Mesenchymal stem cell of adipose (primary cell): ENCODE data around the gene METTL22.

GRCh38 chr16:4886878-4887359, 39.6 kb downstream of the UBN1 start:
- CAGE, long polyA plus RNA = no peak

DNA sequence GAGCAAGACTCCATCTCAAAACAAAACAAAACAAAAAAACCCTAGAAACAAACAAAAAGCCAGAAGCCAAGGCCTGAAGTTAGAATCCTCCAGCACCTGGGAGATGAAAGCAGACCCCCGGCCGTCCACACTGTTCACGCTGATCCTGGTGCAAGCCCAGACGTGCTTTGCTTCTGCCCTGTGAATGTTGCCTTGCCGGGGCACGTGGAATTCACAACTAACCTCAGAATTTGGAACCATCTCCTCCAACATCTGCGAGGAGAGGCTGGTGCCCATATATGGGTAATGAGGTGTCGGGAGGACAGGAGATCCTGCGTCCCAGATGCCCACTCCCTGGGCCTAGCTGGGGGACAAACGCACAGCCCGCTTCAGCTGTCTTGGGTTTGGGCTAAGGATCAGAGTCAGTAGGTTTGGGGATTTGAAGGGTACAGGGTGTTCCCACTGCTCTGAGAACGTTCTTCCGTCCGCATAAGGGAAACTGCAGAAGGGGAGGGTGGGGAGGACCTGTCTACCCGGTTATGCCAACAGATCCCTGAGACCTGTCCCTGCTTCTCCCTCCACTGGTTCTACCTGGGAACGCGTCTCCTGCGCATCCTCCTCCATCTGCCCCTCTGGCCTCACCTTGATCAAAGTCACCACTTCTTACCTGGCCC, 14.2 kb downstream of the PPL start:
- CAGE, long polyA plus RNA = no peak

DNA sequence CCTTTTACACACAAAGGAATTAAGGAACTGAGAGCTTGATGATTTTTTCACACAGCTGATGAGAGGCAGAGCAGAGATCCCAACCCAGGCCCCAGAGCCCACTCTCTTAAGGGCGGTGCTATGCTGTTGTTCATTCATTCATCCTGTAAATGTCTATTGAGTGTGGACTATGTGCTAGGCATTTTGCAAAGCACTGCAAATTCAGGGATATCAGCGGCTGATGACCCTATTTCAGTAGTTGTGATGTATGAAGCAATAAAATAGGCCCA, 18.0 kb downstream of the SEC14L5 start:
- CAGE, long polyA plus RNA = no peak

DNA sequence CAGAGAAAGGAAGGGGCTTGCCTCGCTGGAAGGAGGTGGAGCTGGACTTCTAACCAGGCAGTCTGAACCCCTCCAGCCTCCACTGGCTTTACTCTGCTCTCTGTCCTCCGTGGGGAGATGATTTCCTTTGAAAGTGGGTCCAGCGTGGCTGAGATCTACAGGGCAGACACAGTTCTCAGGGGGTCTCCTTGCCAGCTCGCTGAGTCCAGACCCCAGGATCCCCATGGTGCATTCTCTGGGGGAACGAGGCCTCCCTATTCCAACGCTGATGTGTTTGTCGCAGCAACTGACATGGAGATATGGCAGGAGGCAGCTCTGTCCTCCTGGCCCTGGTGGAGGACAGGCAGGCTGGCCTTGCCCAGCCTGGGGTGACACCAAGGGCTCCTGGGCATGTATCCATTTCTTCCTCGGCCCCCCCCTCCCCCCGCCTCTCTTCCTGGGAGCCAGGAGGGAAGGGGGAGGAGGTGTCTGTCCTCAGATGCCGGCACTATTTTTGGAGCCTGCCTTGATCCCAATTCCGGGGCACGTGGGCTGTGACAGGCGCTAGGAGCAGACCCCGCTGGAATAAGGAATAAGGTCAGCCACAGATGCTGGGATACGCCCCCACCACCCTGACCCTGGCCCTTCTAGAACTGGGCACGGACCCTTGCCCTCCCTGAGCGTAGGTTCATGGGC, 23.8 kb downstream of the SEC14L5 start:
- CAGE, long polyA plus RNA = no peak

DNA sequence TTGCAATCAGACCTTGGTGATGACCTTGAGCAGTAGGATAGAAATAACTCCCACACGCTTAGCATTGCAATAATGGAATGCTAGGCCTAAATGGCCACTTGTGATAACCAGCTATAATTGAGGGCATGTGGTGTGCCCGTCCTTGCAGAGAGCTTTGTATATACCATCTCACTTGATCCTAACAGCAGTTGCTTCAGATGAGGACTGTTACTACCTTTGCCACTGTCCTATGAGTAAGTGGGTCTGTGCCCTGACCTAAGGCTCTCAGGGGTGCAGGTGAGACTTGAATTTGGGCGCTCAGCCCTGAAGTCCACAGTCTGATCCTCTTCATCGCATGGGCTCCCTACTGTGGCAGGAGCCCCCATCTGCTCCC, 30.8 kb downstream of the NAGPA start:
- CAGE, long polyA plus RNA = no peak

DNA sequence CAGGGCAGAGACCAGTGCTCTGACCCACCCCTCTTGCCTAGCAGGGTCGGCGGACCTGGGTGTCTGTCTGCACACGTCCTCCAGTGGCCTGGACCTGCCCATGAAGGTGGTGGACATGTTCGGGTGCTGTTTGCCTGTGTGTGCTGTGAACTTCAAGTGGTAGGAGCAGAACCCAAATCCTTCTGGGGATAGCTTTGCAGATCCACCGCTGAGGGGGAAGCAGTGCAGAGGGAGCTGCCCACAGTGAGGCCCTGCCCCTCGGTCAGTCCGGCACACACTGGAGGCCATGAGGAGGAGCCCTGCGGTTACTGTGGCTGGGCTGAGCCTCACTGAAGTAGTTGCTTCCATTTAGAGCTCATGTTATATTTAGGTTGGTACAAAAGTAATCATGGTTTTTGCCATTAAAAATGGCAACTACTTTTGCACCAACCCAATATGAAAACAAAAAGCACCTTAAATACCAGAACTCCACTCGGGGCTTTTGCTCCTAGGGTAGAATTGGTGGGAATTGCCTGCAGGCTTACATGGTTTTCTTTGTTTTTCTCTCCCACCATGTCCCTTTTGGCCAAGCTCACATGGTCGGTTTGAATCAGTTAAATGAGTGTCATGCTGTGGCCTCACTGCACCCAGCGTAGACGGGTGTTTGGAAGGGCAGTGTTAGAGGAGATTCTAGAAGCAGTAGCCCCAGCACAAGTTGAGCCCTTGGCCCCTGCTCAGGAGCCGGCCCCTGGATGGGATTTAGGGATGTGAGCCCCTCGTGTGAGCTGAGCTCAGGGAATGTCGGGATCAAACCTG, 11.1 kb downstream of the ALG1 start:
- CAGE, long polyA plus RNA = no peak

DNA sequence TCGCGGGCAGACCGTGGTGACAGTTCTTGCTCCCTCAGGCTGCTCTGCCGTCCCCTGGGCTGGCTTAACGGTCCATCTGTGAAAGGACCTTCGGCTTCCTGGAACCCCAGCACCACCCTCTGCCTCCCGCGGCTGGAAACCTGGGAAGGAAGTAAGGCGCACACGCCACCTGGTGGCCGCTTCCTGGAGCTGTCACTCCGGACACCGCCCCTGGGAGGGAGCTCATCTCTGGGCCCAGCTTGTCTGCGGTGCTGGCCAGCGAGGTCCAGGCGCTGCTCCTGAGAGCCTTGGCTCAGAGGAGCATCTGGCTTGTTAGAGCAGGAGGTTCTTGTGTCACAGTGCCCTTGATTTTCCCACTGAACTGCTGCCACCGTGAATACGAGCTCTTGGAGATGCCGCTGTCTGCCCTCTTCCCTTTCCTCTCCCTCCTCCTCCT, 402.7 kb upstream of the RBFOX1 start:
- CAGE, long polyA plus RNA = no peak

DNA sequence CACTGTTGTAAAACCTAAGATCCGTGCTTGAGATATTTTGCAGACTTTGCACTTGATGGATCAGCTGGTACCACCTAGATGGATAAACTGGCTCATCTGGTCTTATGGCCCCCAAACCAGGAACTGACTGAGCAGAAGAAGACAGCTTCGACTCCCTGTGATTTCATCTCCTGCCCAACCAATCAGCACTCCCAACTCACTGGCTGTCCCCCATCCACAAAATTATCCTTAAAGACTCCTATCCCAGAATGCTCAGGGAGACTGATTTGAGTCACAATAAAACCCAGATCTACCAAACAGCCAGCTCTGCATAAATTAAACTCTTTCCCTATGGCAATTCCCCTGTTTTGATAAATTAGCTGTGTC, 477.2 kb downstream of the TMEM114 start:
- CAGE, long polyA plus RNA = no peak

DNA sequence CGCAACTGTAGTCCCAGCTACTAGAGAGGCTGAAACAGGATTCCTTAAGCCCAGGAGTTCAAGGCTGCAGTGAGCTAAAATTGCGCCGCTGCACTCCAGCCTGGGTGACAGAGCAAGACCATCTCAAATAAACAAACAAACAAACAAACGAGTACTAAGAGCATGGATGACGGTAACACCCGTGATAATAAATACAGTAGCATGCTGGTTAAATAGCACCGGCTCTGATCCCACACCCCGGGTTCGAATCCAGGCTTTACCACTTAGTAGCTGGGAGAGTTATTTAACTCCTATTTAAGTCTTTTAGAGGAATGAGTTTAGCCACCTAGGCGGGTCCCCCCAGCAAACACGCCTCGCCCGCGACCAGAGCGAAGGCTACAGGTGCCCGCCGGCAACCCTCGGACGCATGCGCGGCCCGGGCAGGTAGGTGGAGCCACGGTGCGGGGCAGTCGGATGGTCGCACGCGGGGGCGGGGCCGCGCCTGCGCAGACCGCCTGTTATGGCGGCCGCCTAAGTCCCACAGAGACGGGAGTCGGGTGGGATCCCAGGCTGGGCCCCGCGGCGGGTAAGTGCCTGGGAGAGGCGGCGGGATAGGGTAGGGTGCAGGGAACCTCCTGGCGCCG, at the start of gene METTL22:
METTL22 (plus strand) TSS at position 488 of the 623 bp plus-strand sequence.
- CAGE, long polyA plus RNA = no peak

DNA sequence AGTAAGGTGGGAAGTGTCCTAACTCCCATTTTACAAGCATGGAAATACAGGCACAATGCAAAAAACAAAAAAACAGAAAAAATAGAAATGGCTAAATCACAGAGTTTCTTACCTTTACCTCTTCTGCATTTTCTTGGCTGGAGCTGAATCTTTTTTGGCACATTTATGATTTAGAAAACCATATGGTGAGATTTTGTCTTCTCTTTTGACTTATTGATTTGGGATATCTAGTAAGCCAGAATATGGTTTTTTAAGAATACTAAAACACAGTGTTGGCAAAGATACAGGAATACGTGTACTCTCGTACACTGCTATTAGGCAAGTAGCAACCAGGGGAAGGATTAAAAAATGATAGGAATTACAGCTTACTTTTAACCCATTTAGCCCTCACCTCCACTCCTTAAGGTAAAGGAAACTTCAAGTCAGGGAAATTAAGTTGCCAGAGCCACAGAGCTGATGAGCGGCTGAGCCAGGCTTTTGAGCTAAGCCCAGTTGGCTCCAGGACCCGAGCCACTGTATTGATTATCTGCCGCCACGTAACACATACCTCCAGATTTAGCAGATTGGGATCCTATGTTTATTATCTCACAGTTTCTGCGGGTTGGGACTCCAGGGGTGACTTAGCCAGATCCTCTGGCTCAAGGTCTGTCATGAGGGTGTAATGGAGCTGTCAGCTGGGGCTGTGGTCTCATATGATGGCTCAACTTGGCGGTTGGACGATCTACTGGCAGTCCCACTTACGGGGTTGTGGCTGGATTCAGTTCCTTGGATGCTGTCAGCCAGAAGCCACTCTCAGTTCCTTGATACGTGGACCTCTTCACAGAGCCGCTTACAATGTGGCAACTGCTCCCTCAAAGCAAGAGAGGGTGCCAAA, 57.5 kb downstream of the TMEM186 start:
- CAGE, long polyA plus RNA = no peak

DNA sequence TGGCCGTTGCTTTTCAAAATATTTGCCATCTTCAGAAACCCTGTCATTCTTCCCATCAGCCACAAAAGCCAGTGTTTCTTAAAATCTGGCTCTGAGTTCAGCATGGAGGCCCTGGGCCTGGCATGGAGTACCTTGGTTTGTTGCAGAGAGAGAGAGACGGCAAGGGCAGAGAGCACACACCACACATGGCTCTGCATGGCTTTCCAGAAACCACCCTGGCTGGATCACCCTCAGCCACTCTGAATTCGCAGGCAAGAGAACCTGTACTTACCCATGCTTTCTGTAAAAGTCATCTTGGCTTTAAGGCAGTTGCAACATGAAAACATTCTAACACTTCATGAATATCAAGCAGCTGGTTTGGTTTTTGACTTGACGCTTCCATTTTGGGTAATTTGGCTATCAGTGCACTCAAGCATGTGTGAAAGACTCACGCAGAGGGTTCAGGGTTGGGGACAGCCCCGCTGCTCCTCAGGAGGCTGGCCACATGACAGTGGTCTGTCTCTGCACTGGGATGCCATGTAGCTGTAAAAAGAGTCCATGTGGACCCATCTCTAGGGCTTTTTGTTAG, 21.2 kb downstream of the PMM2 start:
- CAGE, long polyA plus RNA = no peak

DNA sequence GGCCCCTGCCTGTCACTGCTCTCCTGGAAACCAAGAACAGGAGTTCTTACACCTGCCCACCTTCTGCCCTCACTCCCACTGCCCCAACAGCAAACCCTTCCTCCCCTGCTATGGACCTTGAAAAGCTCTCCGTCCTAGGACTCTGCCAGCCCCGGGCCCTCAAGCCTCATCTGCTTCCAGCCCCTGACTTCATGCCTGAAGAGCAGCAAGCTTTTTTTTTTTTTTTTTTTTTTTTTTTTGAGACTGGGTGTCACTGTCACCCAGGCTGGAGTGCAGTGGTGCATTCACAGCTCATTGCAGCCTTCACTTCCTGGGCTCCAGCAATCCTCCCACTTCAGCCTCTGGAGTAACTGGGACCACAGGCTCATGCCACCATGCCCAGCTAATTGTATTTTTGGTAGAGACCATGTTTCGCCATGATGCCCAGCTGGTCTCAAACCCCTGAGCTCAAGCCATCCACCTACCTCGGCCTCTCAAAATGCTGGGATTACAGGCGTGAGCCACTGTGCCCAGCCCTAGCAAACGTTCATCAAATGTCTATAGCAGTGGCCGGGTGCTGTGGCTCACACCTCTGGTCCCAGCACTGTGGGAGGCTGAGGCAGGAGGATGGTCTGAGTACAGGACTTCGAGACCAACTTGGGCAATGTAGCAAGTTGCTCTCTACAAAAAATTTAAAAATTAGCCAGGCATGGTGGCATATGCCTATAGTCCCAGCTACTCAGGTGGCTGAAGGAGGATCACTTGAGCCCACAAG, 16.9 kb downstream of the CARHSP1 start:
- CAGE, long polyA plus RNA = no peak

- CAGE, long polyA plus RNA = no peak
These were observed 13.4 kb downstream of the CARHSP1 start for GRCh38 chr16:8855170-8855989.

DNA sequence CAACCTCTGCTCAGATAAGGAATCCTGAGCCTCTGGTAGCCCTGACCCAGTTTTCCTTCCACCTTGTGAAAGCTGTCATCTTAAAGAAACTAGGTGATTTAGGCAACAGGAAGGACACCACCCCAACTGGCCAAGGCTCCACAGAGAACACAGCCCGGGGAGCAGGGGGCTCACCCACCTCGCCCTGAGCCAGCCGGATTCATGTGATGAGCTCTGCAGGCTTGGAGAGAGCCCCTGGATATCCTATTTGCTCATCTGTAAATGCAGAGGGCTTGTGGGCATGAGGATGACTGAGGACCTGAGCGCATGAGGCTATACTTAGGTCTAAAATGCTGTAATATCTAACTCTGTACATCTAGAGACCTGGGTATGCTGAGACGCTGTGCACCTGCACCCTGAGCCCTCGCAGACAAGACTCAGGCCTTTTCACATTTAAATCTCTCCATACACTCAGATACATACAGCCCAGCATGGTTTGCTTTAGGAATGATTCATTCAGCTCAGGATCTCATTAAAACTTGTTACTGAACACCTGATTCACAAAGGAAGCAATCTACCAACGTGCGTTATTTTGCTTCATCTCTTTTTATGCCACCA, 12.3 kb downstream of the USP7 start:
- CAGE, long polyA plus RNA = no peak

DNA sequence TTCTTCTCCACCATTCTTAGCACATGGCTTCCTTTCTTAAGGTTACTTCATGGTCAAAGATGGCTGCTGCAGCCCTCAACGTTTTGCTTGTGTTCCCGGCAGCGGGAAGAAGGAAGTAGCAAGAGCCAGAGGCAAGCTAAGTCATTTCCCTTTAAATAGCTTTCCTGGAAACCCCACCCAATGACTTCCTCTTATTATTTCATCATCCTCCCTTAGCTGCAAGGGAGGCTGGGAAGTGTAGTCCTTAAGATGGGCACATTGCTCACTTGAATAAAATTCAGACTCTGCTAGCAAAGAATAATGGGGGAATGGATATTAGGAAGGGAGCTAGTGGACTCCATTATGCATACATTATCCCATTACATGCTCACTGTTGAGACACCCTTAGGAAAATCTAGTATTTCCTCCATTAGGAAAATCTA, 12.4 kb upstream of the HAPSTR1 start:
- CAGE, long polyA plus RNA = no peak

GRCh38 chr16:9096347-9096954, 5.0 kb downstream of the HAPSTR1 start:
- CAGE, long polyA plus RNA = no peak

GRCh38 chr16:9103242-9104219, 12.1 kb downstream of the HAPSTR1 start:
- CAGE, long polyA plus RNA = no peak

- CAGE, long polyA plus RNA = no peak
These were observed 32.2 kb downstream of the HAPSTR1 start for GRCh38 chr16:9123302-9124485.

- CAGE, long polyA plus RNA = no peak
These were observed 143.0 kb downstream of the GRIN2A start for GRCh38 chr16:10038968-10039903.

DNA sequence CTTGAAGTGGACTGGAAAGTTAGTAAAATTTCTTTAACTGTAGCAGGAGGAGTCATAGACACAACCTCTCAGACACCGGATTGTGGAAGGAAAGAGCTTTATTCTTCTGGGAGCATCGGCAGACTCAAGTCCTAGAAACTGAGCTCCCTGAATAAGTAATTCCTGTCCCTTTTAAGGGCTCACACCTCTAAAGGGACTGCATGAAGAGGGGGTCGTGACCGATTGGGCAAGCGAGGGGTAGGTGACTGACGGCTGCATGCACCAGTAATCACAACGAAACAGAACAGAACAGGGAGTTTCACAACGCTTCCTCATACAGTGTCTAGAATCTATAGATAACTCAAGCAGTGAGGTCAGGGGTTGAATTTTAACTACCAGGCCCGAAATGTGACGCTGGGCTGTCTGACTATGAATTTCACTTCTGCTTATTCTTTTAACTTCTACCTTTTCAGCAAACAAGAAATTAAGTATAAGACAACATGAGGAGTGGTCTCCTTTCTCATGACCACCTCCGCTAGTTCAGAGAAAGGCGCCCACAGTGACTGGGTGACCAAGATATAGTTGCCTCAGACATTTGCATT, 88.5 kb upstream of the ATF7IP2 start:
- CAGE, long polyA plus RNA = no peak